GM06990 (cell line): ENCODE data around the genes QPCTL, FBXO46, MEIOSIN and SYMPK.

- RRBS, result no CpG with 5 or more reads among the region's 2 CpGs
Measured at GRCh38 chr19:45471585-45471893, 3.7 kb downstream of the FOSB start.

DNA sequence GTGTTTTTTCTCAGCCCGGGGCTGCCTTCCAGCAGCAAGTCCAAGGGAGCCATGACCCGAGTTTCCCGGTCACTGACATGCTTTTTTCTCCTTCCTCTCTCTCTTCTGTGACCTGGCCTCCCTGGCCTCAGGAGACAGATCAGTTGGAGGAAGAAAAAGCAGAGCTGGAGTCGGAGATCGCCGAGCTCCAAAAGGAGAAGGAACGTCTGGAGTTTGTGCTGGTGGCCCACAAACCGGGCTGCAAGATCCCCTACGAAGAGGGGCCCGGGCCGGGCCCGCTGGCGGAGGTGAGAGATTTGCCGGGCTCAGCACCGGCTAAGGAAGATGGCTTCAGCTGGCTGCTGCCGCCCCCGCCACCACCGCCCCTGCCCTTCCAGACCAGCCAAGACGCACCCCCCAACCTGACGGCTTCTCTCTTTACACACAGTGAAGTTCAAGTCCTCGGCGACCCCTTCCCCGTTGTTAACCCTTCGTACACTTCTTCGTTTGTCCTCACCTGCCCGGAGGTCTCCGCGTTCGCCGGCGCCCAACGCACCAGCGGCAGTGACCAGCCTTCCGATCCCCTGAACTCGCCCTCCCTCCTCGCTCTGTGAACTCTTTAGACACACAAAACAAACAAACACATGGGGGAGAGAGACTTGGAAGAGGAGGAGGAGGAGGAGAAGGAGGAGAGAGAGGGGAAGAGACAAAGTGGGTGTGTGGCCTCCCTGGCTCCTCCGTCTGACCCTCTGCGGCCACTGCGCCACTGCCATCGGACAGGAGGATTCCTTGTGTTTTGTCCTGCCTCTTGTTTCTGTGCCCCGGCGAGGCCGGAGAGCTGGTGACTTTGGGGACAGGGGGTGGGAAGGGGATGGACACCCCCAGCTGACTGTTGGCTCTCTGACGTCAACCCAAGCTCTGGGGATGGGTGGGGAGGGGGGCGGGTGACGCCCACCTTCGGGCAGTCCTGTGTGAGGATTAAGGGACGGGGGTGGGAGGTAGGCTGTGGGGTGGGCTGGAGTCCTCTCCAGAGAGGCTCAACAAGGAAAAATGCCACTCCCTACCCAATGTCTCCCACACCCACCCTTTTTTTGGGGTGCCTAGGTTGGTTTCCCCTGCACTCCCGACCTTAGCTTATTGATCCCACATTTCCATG is 5.0 kb downstream of the FOSB start:
- RRBS, result 24% methylated on average over 3 of the region's 49 CpGs

- RRBS, result 4% methylated on average over 14 of the region's 18 CpGs
Measured at GRCh38 chr19:45506386-45506665, 953 bp upstream of the VASP start.

- RRBS, result no CpG with 5 or more reads among the region's 2 CpGs
Measured at GRCh38 chr19:45532177-45532784, 25.0 kb downstream of the VASP start.

GRCh38 chr19:45587792-45588309 is 3.2 kb upstream of the OPA3 start:
- RRBS, result no CpG with 5 or more reads among the region's 5 CpGs

DNA sequence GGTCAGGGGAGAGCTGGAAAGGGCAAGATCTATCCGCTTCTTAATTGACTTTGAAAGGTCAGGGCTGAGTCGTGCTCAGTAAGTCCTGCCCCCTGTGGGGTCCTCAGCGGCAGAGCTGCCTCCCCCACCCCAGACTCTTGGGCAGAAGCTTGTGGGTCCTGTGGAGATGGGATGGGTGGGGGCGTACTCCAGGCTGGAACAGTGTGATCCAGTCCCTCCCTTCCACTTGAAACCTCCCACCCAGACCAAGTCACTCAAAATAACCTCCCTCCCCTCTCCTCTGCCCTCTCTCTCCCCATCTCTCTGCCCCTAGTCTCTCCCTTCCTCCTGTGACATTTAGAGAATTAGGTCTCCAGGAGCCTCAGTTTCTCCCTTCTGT is 4.2 kb downstream of the GPR4 start:
- RRBS, result no CpG with 5 or more reads among the region's 4 CpGs

GRCh38 chr19:45645202-45645905 is 6.2 kb upstream of the EML2 start:
- RRBS, result 8% methylated on average over 16 of the region's 45 CpGs

DNA sequence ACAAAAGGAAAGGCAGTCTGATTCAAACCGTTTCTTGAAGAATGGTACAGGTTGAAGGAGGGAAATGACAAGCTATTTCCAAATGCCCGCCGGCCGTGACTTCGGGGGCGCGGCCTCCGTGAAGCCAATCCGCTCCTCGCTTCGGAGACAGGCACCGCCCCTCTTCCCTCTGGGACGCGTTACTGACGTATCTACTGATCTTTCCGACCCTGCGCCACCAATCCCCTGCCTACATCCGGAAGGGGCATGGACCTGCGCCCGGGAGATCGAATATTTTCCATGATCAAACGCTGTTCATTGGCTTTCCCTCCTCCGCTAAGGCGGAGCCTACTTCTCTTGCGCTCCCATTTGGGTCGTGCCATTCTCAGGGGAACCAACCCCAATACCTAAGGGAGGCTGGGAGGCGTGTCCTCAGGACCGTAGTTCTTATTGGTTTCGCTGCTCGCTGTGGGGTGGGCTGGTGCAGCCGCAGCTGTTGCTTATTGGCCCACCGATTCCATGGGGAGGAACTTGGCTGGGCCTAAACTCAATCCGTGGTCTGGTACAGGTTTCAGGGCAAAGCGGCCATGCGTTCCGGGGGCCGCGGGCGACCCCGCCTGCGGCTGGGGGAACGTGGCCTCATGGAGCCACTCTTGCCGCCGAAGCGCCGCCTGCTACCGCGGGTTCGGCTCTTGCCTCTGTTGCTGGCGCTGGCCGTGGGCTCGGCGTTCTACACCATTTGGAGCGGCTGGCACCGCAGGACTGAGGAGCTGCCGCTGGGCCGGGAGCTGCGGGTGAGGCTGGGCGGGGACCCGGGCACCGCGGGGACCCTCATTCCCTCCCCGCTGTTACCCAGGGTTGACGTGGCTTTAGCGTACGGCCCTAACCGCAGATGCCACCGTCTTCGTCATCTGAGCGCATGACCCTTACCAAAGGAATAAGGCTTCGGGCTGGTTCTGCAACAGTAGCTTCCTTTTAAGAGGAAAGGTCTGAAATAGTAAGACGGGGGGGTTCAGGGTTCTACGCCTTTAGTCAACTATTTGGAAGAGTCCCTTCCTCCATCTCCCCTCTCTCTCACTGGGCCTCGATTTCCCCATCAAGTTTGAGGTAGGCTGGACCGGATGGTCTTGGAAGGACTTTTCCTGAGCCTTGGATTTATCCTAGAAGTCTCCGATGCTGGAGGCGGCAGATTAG is at the start of gene QPCTL:
Gene QPCTL (plus strand): TSS at position 529 of the 1,173 bp plus-strand sequence.
- RRBS, result 6% methylated on average over 3 of the region's 77 CpGs

DNA sequence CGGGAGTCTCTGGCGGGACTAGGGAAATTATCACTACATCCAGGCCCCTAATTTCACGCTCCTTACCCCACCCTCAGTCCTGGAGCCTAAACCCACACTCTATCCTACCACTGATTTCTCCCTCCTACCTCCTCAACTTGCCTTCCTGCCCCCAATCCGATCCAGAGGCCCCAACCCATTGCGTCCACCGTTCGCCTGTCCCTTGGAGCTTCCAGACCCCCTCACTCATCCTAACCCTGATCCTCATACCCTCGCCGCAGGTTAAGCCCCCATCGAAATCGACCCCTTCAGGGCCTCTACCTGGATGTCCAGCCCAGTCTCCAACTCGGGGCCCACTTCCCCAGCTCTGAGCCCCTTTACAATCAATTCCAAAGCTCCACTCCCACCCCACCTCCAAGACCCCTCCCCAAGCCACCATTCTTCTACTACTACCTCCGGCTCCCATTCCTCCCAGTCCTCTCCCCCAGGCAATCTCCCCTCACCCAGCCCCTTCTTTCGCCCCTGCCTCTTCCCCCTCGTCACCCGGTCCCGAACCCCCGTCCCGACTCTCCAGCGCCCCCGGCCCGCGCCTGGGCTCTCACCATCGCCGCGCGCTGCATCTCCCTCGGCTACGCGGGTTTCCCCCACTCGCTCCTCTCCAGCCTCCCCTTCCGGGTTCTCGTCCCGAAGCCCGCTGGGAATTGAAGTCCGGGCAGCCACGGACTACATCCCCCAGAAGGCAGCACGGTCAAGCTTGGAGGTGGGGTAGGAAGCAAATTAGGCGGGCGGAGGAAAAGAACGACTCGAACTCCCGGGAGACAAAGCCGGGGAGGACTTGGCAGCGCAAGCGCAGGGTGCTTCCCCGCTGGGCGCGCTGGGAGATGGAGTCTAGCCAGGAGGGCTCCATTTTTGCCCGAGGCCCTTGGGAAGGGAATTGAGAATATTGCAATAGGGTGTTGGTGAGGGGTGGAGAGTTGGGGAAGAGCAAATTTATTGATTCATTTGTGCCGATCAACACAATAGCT is at the start of gene FBXO46:
Gene FBXO46 (minus strand): TSS at position 629 of the 1,004 bp plus-strand sequence.
- RRBS, result 4% methylated on average over 16 of the region's 51 CpGs

DNA sequence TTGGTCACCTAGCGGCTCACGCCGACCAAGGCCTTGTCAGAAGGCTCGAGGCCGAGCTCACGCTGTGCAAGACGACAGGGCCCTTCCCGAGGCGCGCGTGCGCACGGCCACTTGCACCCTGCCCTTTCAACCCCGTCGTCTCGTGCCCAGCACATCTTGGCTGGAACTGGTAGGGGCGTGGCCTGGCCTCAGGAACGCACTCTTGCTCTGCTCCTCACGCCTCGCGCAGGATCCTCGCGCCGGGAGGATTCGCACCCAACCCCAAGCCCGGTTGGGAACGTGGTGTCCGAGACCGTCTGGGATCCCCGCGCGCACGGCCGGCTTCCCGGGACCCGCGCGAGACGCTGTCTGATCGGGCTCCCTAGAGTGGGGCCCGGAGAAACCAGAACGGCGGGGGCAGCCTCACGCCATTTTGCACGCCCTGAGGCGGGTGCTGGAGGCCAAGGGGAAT is at the start of gene MEIOSIN:
Gene MEIOSIN (plus strand): TSS at position 199 of the 451 bp plus-strand sequence.
- RRBS, result 97% methylated on average over 11 of the region's 46 CpGs

GRCh38 chr19:45793013-45793354 is 339 bp upstream of the DMWD start:
- RRBS, result no CpG with 5 or more reads among the region's 7 CpGs

- RRBS, result 4% methylated on average over 21 of the region's 76 CpGs
Measured at GRCh38 chr19:45862243-45863303, at the start of gene SYMPK. Gene SYMPK (minus strand): TSS chr19:45863147.

- RRBS, result 5% methylated on average over 6 of the region's 34 CpGs
Measured at GRCh38 chr19:45927514-45928150, 13.1 kb upstream of the NANOS2 start.

- RRBS, result no CpG with 5 or more reads among the region's 9 CpGs
Measured at GRCh38 chr19:45955872-45956460, 17.7 kb downstream of the NOVA2 start.

GRCh38 chr19:46015849-46016246 is 7.0 kb downstream of the PGLYRP1 start:
- RRBS, result 6% methylated on average over 20 of the region's 43 CpGs

GRCh38 chr19:46202497-46203355 is 26.8 kb upstream of the IGFL1 start:
- RRBS, result no CpG with 5 or more reads among the region's 11 CpGs

GRCh38 chr19:46520548-46521074 is 24.9 kb upstream of the PNMA8B start:
- RRBS, result no CpG with 5 or more reads among the region's 8 CpGs

GRCh38 chr19:46649231-46650009 is 11.6 kb downstream of the DACT3 start:
- RRBS, result 63% methylated on average over 40 of the region's 108 CpGs

GRCh38 chr19:46704481-46705055 is 12.3 kb downstream of the PRKD2 start:
- RRBS, result no CpG with 5 or more reads among the region's 17 CpGs

DNA sequence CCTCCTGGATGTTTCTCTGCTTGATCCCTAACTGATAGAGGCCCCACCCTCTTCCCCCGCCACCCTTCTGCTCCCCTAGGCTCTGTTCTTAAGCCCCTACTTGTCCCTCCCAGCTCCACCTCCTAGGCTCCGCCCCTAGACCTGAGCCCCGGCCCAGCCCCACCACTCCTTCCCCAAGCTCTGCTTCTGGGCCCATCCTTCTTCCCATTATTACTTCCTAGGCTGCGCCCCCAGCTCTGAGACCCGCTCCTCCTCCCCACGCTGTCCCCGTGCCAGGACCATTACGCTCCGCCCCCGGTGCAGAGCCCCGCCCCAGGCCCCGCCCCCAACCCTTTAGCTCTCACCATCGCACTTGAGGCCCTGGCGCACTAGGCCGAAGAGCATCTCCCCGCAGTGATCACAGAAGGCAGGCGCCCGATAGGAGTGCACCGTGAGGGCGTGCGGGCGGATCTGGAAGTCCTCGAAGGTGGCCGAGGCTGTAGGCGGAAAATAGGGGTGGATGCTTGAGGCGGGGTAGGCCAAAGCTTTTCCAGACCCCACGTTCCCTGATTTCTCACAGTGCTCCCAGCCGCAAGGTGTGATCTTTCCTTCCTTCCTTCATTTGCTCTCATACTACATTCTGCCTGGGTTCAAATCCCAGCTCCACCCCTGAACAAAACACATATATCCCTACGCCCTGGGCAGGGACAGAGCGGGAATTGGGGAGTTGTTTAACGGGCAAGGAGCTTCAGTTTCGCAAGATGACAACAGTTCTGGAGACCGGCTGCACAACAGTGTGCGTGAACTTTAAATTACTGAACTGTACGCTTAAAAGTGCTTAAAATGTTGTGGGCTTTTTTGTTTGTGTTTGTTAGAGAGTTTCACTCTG is 6.1 kb downstream of the PRKD2 start:
- RRBS, result no CpG with 5 or more reads among the region's 35 CpGs